Measurements from ENCODE around the gene RIPK1.

DNA sequence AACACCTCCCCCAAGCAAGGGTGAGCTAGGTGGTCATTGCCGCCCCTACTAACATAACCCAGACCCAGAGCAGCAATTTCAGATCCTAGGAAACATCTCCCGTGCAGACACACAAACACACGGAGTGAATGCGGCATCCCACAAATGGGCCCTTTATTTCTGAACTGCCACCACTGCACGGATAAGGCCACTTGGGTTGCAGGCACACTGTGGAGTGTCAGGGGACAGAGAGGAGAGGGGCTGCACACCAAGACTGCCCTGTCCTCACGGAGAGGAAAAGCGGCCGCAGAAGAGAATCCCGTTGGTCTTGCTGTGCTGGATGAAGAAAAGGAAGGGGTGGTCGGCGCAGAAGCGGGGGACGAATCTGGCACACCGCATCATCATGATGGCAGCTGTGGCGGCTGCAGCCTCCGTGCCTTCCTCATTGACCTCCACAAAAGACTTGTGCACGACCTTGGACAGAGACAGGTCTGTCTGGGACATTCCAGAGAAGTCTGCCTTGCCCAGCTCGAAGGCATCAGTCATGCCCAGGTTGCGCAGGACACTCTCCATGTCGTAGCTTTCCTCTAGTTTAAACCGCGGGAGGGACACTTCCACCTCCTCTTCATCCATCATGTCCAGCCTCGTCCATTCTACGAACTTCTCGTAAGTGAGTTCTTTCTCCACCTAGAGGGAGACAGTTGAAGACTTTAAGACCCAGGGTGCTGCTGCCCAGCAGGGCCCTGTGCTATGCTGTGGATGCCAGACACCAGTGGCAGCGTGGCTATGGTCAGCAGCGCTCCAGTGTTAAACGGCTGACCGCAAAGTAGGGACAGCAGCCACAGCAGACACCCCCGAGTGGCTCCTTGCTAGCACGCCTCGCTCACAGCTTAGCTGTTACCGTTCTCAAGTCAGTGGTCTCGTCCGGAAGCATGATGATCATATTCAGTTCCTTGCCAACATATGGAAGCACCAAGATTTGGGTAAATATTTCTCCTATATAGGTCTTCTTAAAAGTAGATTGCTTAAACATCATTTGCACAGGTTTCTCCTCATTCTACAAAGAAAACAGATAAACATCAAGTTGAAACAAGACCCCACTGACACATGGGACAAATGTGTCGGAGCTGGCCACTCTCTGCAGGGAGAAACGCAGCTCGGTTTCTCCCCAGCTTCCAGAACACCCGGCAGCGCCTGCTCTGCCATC lies 22.9 kb downstream of the SERPINB6 start:
- PRO-cap: no peak

DNA sequence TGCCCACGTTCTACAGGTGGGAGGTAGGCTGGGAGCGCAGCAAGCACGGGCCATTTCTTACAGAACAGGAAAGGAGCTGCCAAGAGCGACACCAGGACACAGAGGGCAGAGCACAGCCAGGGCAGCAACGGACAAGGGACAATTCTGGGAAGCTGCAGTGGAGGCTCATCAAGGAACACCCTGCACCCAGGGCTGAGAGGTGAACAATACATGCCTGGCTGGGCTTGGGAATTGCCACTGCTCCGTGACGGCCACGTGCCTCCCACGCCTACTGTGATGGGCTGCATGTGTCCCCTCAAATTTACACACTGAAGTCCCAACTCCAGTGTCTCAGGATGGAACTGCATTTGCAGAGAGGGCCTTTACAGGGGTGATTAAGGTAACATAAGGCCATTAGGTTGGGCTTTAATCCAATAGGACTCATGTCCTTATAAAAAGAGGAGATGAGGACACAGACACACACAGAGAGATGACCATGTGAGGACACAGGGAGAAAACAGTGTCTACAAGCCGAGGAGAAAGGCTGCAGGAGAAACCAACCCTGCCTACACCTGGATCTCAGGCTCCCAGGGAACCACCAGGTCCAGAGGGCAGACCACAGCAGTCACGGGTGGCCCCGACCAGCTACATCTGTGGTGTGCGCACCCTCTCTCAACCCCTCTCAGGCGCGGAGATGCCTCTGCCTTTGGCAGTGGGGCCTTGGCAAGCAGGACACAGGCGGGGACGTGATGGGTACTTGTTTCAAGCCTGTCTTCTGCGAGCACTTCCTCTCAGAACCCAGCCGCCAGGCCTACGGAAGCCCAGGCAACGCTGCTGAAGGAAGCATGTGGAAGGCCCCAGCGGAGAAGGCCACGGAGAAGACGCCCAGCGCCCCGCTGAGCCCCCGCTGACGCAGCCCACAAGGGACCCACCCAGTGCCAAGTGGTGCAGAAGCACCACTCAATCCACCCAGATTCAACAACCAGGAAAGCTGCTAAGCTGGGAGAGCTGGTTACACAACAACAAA lies 13.3 kb downstream of the SERPINB6 start:
- PRO-cap: no peak

DNA sequence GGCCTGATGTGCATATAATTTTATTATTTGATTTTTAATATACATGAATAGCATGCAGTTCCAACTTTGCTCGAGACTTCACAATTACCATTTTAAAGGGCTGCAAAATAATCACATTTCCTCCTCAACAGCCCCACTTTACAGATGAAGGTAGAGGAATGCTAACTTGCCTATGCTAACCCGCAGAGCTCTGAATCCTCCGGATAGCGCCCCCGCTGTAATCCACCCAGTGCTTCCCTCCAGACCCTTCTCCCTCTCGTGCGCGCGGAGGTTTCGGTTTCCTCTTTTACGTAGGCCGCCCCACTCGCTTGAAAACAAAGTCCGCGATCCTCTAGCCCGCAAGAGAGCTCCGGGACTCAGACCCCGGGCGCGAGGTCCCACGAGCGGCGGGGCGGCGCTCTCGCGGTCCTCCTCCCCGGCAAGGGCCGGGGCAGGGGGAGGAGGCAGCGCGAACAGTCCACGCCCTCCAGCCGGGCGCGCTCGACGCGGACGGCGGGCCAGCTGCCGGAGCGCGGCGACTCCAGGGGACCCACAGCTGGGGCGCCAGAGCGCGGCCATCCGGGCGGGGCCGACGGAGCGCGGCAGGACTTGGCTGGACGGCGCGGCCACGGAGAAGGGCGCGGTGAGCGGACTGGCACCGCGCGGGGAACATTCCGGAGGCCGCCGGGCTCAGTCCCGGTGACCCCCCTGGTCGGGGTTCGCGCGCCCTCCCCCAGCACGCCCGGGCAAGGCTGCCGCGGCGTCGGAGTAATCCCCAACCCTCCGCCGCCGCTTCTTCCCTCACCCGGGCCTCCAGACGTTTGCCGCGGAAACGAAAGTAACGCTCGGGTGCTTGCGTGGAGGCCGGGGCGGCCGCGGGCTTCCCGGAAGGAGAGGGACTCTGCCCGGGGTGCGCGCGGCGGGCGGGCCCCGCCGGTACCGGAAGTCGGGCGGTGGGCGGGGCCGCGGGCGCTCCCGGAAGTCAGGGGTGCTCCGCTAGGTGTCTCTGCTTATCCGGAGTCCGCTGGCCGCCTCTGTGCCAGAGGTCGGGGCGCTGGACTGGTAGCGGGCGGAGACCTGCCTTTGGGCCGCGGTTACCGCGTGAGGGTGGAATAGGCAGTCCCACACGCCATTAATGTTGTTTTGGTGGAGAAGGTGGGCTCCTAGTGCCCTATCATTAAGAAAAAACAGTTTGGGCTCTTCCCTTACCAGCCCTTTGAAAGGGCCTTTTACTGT lies at the start of gene RIPK1:
TSS of gene RIPK1 (plus strand) at position 455 of the 1,215 bp plus-strand sequence.
- PRO-cap: bidirectional peak, plus-strand start at position 546 of the sequence, minus-strand start at position 219 of the sequence; bidirectional peak, plus-strand start at position 1,021 of the sequence, minus-strand start at position 802 of the sequence

- PRO-cap: no peak
Measured at GRCh38 chr6:3081341-3081698, 13.0 kb downstream of the RIPK1 start.

DNA sequence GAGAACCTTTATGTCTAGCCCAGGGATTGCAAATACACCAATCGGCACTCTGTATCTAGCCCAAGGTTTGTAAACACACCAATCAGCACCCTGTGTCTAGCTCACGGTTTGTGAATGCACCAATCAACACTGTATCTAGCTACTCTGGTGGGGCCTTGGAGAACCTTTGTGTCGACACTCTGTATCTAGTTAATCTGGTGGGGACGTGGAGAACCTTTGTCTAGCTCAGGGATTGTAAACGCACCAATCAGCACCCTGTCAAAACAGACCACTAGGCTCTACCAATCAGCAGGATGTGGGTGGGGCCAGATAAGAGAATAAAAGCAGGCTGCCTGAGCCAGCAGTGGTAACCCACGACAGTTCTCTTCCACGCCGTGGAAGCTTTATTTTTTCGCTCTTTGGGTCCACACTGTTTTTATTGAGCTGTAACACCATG lies 13.9 kb upstream of the TUBB2A start:
- PRO-cap: unidirectional peak, plus-strand start at position 349 of the sequence

GRCh38 chr6:3178758-3179232 lies 21.5 kb upstream of the TUBB2A start:
- PRO-cap: no peak

GRCh38 chr6:3226528-3227458 lies 660 bp downstream of the TUBB2B start:
- PRO-cap: unidirectional peak, plus-strand start at chr6:3226945

GRCh38 chr6:3228221-3228897 lies 906 bp upstream of the TUBB2B start:
- PRO-cap: bidirectional peak, plus-strand start at chr6:3228399, minus-strand start at chr6:3228172; bidirectional peak, plus-strand start at chr6:3228716, minus-strand start at chr6:3228468

- PRO-cap: no peak
Measured at GRCh38 chr6:3264680-3265124, 6.0 kb downstream of the PSMG4 start.

- PRO-cap: no peak
Measured at GRCh38 chr6:3367832-3368084, 89.1 kb downstream of the SLC22A23 start.

DNA sequence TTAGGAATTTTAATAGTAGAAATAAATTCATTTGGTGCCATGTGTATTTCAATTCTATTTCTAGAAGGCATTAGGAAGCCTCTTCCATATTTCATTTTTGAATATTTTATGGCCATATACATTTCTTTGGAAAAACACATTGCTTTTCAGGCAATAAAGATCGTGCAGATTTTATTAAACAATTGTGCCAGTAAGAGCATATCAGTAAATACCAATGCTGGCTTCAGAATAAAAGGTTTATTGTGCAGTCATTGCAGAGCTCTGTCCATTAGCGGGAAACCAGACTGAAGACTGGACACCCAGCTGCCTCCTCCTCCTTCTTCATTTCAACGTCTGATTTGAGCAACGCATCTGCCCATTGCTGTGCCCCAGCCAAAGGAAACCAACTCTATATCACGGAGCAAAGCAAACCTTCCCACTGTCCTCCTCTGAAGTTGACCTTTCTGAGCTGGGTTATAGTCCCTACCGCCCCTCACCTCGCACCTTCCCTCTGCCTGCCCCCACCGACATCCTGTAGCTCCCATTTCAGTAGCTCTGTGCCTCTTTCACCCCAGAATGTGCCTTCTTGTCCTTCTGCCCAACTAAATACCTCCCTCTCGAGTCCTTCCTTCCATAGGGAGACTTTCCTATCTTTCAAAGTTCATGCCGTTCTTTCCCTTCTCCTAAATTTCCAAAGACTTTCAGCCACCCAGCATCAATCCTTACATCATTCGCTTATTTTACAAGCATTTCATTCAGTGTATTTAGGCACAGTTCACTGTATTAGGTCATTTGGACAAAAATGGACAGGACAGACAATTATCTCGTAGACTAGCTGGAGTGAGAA lies 80.7 kb downstream of the SLC22A23 start:
- PRO-cap: no peak

- PRO-cap: no peak
Measured at GRCh38 chr6:3403692-3404484, 53.0 kb downstream of the SLC22A23 start.

- PRO-cap: no peak
Measured at GRCh38 chr6:3731935-3732517, 19.5 kb downstream of the PXDC1 start.

DNA sequence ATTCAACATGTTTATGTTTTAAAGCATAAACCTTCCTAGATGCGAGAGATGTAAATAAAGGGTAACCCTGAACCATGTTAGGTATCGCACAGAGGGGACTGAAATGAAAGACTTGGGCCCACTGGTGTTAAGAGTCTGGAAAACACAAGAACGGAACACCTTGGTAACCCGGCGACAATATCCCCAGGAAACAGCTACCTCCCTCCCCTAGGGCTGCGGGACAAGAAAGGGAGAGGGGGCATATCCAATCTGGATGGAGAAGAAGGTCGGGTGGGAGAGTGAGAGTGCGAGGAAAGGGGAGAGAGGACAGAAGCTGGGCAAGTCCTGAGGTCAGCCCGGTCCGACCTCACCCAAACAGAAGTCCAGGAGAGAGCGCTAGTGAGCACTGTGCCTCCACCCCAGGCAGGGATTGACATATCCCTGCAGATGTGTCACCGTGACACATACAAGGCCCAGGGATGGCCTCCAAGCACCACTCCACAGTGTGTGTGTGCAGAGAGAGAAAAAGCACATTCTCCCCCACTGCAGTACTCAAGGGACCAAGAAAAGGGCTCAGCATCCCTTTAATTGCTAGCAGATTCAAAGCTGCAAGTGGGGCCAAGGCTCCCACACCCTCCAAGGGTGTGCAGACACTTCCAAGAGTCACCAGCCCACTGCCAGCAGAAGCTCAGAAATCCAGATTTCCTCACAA lies 3.3 kb downstream of the PXDC1 start:
- PRO-cap: no peak

- PRO-cap: bidirectional peak, plus-strand start at chr6:3756378, minus-strand start at chr6:3756412; unidirectional peak, plus-strand start at chr6:3756769
Measured at GRCh38 chr6:3756309-3756955, 4.9 kb upstream of the PXDC1 start.

GRCh38 chr6:3841549-3842084 lies 7.6 kb upstream of the FAM50B start:
- PRO-cap: no peak

DNA sequence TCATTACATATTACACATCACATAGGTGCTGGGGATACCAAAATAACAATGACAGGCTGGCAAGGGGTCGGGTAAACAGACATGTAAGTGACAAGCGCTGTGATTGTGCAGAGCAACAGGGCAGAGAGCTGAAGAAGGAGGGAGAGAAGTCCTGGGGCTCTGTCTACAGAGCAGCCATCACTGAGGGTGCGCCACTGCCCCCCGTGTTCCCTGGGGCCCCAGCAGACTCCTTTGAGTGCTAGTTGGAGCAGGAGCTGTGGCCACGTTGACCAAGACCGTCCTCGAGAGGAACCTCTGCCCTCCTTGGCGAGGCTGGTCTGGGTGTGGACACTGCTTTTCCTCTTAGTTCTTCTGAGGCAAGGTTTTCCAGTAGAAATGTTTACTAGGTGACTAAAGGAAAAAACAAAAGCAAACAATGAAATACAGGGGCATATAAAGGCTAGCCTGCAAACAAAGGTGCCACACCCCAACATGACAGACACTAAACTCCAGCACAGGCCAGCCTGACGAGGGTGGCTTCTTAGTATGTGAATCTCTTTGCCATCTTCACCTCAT lies 38.9 kb downstream of the FAM50B start:
- PRO-cap: no peak

DNA sequence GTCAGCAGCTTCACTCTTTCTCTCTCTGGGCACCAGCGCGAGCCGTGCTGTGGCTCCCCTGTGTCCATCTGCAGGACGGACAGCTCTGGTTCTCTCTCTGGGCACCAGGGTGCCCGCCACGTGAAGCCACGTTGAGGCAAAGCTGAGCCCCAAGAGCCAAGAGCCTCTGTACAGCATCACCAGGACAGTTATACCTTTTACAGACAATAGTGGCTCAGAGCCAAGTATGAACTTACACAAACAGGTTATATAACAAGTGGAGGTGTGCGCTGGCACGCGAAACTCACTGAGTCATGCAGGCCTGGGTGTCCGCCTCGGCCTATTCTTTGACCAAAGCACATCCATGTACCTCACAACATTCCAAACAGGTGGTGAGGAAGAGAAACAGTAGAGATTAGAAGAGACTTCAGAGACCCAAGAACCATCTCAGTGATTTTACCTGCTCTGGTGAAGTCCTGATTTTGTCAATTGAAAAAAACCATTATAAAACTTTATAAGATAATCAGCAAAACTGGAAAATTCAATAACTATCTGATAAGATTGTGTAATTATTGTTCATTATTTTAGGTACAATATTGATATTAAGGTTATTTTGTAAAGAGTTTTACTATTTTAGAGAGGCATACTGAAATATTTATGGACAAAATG lies 51.0 kb downstream of the FAM50B start:
- PRO-cap: no peak

DNA sequence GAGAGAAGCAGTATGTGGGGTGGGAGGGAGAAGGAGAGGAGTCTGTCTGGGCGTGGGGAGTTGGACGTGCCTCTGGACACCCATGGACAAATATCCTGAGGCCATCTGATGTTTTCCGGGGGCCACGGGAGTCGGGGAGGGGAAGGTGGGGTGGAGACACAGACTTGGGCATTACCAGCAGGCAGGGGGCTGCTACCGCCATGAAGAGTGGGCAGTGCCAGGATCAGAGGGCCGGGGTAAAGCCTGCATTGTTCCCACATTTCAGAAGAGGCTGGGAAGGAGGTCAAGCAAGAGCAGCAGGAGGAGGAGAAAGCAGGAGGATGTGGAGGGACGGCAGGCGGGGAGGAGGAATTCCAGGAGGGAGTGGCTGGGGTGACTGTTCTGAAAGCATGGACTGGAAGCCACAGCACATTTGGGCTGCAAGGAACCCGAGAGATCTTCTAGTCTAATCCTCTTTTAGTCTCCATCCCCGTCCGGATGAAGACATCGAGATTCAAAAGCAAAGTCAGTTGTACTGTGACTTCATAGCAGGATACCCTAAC lies 76.9 kb downstream of the FAM50B start:
- PRO-cap: no peak

DNA sequence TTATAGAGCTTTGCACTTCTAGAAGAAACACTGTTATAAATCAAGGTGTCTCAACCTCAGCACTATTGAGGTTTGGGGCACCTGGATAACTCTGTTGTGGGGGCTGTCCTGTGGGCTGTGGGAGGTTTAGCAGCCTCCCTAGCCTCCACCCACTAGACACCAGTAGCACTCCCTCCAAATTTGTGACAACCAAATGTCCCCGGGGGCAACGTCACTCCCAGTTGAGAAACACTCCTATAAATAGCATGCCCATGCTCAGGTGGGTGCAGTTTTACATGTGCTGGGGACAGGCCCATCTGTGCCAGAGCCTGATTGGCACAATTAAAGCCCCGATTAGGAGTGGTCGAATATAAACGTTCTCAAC lies 78.9 kb downstream of the FAM50B start:
- PRO-cap: no peak